GM12892 (cell line): ENCODE measurements around the genes CCL26 and SSC4D.

- RRBS = no CpG with 5 or more reads among the region's 8 CpGs
Observed at GRCh38 chr7:75438349-75439018, 43.1 kb downstream of the TRIM73 start.

DNA sequence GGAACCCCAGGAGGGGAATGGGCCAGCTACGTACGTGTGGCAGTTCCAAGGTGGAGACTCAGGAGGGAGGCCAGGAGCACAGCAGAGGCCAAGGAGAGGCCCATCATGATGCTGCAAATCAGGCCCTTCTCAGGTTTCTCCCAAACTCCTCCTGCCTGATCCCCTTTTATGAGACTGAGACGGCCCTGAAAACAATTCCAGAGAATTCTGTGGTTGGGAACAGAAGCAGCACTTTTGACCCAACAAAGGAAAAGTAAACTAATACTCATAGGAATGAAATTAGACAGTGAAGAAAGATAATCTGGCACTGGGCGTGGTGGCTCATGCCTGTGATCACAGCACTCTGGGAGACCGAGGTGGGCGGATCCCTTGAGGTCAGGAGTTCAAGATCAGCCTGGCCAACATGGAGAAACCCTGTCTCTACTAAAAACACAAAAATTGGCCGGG, at the start of gene CCL26:
CCL26 (minus strand) TSS at position 142 of the 447 bp plus-strand sequence.
- RRBS = no CpG with 5 or more reads among the region's 7 CpGs

GRCh38 chr7:75842427-75843463, 29.1 kb upstream of the CCL24 start:
- RRBS = no CpG with 5 or more reads among the region's 13 CpGs

- RRBS = no CpG with 5 or more reads among the region's 15 CpGs
Observed at GRCh38 chr7:75892690-75893352, 14.0 kb downstream of the RHBDD2 start.

- RRBS = no CpG with 5 or more reads among the region's 13 CpGs
Observed at GRCh38 chr7:75922975-75923670, 8.2 kb downstream of the POR start.

DNA sequence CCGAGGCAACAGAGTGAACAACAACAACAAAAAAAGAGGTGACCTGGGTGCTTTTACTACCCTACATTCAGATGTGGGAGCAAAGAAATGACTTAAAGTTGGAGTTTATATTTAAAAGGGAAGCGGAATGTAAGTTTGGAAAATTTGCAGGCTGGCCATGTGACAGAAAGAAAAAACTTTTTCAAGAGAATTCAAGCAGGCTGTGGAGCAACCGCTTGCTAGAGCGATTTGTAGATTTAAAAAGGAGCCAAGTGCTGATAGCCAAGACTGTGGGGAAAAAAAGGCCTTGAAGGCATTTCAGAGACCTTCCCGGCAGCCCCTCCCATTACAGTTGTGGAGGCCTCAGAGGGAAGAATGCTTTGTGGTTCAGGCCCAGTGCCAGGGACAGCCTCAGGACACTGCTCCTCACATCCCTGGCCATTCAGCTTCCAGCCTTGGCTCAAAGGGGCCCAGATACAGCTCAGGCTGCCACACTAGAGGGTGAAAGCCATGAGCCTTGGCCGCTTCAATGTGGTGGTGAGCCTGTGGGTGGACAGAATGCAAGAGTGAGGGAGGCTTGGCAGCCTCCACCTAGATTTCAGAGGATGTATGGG, 19.4 kb downstream of the POR start:
- RRBS = no CpG with 5 or more reads among the region's 6 CpGs

GRCh38 chr7:75942053-75942961, 27.4 kb downstream of the POR start:
- RRBS = no CpG with 5 or more reads among the region's 6 CpGs

- RRBS = no CpG with 5 or more reads among the region's 3 CpGs
Observed at GRCh38 chr7:76005659-76006010, 11.2 kb upstream of the TMEM120A start.

DNA sequence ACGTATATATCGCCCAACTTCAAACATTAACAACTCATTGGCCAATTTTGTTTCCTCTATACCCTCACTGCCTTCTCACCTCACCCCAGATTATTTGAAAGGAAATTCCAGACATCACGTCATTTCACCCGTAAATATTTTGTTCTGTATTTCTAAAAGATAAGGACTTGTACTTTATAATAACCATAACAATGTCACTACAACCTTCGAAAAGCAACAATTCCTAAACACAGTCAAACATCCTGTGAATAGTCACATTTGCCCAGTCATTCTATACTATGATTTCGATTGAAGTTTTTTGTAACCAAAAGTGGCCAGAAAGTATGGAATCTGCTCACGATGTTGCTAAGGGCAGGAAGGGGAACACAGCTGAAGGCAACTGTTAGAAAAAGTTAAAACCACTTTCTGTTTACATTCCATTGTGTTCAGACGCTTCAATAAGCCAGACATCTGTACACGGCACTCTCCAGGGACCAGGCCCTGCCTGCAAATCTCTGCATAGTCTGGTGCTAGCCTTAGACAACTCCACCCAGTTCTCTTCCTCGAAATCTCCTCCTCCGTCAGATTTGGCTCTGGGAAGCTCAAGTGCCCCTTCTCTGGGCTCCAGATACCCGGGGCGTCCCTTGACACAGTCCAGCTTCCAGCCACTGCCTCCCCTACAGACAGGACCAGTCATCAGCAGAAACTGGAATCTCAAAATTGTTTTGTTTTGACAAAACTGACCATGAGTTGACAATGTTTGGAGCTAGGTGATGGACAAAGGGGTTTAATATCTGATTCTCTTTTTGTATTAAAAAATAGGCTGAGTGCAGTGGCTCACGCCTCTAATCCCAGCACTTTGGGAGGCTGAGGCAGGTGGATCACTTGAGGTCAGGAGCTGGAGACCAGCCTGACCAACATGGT, 17.1 kb upstream of the TMEM120A start:
- RRBS = no CpG with 5 or more reads among the region's 14 CpGs

GRCh38 chr7:76135312-76135664, 66.4 kb upstream of the SRRM3 start:
- RRBS = no CpG with 5 or more reads among the region's 2 CpGs

GRCh38 chr7:76150193-76150797, 51.4 kb upstream of the SRRM3 start:
- RRBS = 33% methylated on average over 7 of the region's 40 CpGs

- RRBS = under 1% methylated on average over 5 of the region's 29 CpGs
Observed at GRCh38 chr7:76177932-76178722, 23.6 kb upstream of the SRRM3 start.

- RRBS = no CpG with 5 or more reads among the region's 30 CpGs
Observed at GRCh38 chr7:76303439-76303889, 991 bp downstream of the HSPB1 start.

DNA sequence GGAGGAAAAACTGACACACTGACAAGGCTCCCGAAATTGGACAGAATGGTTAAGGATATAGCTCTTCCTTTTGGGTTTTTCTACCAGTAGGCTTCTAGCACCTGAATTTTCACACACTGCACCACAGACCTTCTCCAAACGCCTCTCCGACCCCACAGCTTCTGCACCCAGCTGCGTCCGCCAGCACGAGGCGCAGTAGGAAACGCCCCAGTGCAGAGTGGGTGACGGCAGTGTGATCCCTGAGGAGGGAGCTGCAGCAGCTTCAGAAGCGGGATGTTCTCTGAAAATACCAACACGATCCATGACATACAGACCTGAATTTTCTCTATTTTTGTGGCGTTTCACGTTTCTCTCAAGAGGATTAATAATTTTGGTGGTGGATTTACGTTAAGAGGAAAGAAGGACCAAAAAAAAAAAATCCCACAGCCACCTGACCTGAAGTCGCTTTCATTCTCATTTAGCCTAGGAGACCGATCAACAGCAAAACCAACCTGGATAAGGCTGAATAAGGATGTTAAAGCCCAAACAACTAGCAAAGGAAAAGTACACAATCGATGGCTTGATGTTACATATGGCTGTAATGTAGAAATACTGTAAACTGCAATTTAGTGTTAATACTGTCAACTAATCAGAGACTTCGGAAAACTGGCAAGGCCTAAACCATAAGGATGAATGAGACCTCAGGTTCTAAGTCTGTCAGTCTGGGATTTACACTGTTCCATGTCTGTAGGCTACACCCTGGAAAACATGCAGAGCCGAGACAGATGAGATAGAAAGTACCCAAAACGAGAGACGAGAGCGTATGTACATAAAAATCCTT, 26.1 kb downstream of the HSPB1 start:
- RRBS = no CpG with 5 or more reads among the region's 22 CpGs

DNA sequence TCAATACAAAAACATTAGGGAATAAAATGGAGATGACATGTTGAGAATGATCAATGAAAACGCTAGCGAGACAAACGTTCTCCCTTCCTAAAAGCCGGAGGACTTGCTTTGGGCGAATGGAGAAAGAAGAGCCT, 951 bp downstream of the YWHAG start:
- RRBS = no CpG with 5 or more reads among the region's 5 CpGs

- RRBS = no CpG with 5 or more reads among the region's 6 CpGs
Observed at GRCh38 chr7:76365908-76366513, 7.2 kb upstream of the YWHAG start.

DNA sequence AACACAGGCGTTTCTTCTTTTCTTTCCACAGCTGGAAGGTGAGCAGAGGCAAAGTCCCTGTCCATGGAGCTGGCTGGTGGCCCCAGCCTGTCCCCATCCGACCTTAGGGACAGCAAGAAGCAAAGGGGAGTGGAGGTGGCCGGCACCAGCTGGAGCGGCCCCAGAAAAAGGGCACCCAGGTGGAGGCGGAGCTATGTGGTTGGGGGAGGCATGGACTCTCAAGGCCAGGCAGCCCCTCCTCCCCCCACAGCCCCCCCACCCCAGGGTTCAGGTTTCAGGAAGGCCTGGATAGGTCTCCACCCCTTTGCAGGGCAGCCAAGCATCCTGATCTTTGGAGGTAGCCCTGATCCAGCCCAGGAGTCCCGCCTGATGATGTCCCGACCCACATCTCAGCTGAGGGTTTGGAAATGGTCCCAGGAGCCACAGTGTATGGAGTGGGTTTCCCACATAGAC, at the start of gene SSC4D:
SSC4D (minus strand) TSS at position 170 of the 453 bp plus-strand sequence.
- RRBS = no CpG with 5 or more reads among the region's 7 CpGs

- RRBS = no CpG with 5 or more reads among the region's 29 CpGs
Observed at GRCh38 chr7:76482246-76482969, 20.9 kb downstream of the DTX2 start.

GRCh38 chr7:77007989-77008601, 24.1 kb downstream of the SPDYE17 start:
- RRBS = no CpG with 5 or more reads among the region's 13 CpGs

DNA sequence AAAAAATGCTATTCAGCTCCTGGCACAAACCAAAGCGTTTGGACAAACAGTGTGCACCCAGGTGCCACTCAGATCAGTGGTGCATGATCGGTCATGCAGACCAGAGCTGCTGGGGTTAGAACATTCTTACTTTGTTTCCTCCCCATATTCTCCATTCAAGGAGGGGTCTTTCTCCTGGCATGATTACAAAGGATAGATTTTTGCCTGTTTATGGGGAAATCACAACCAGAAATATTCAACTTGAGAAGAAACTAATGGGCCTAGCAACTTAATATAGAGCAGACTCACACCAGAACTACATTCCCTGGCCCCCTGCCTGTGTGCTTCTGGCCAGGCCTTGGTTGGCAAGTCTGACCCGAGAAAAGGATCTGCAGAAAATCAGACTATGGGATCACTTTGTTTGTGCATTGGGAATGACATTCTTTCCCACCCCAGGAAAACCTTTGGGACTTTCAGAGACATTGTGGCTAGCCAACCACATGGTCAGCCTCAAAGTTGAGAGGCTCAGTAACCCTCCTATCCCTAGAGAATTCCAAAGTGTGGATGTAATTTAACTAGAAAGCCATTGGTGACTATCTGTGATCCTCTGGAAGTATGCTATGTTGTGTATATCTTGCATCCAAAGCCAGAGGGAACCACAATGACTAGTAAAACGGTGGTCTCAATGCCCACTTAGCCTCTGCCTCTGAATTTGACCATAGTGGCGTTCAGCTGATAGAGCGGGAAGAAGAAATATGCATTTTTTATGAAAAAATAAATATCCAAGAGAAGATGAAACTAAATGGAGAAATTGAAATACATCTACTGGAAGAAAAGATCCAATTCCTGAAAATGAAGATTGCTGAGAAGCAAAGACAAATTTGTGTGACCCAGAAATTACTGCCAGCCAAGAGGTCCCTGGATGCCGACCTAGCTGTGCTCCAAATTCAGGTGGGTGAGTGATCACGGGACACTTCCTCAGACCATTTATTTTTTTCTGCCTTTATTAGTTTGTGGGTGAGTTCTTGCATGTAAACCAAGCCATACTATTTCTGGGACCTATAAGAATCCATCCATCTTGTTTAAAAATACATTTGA, 82.6 kb upstream of the FGL2 start:
- RRBS = no CpG with 5 or more reads among the region's 8 CpGs